MCF 10A (cell line): ENCODE measurements around a stretch of chr9.

GRCh38 chr9:111662900-111663753 lies 1.7 kb downstream of the GNG10 start:
- PRO-cap, result no peak
- RRBS, result no CpG with 5 or more reads among the region's 7 CpGs

DNA sequence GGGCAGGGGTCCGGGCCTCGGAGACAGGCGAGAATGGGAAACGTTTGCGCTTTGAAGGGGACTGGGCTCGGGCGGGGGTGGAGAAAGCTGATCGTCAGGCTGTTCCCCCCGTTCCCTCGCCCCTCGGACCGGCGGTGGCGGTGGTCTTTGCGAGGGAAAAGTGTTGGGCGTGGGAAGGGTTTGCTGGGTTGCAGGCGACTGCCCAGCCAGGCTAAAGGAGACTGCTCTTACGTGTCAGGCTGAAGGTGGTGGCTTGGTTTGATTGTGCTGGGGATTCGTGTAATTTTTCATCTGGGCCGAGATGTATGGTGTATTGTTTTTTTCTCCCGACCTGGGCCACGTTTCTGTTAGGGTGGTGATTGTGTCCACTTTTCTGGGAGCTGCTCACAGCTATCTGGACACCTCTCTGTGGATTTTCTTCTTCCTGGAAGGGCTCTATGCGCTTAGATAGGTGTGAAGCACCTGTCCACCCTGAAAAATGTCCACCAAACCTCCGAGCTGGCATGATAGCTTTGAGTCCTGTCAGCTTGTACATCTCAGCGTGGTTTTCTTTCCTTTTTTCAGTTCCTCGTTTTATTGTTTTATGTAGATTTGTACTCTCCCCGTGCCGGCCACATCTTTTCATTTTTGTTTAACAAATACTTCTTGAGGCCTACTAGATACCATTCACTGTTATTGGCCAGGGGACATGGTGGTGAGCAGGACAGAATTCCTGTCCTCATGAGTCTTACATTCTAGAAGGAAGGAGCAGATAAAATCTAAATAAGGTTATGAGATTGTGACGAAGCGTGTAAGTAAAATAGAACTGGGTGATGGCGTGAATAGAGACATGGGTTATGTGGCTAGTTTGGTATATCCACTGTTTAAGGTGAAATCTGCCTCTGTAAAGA lies 973 bp downstream of the UGCG start:
- PRO-cap, result bidirectional peak, plus-strand start at position 358 of the sequence, minus-strand start at position 200 of the sequence
- RRBS, result no CpG with 5 or more reads among the region's 31 CpGs

DNA sequence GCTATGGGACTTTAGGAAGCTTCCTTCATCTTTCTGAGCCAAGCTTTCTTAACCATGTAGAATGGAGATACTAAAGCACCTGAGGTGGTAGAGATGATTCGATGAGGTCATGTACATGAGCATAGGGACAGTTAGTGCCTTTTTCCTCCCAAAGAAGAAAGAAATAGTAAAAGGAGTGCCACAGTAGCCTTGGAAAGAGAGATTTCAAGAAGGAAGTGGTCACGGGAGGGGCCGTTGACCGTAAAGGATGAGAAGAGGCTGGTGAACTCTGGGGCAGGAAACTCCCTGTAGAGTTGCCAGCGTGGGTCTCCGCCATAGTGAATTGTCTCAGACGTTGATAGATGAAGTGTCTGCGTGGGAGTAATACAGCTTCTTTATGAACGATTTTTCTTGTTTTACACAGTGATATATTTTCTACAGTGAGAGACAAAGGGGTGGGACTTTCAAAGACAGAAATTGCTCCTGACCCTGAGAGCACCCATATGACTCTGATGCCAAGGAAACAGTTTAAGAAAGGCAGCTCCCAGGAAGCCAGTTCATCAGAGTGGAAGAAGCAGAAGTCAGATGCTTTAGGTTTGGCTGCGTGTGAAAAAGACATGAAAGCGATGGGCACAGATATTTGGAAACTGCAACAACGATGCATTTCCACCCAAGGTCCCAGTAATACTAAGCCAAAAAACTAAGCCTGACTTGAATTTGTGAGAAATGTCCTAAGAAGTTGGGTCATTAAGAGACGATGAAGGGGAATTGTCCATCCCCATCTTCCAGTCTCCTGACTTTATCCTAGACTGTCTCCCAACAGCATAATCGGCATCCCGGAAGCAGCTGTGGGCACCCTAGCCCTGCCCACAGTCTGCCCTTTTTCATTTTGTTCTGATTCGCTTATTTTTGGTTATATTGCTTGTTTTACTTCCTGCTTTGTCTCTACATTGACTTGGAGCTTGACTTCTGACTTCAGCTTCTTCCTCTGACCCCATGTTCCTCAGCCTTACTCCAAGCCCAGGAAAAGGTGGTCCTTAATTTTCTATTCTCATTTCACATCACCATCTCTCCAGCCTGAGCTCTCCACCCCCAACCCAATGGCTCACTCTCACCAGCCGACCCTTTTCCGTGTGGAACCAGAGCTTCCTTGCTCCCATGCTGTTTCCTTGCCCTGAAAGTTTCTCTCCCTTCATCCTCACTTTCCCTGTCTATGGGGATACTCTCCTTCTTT lies 41.5 kb downstream of the UGCG start:
- PRO-cap, result unidirectional peak, plus-strand start at position 1,104 of the sequence
- RRBS, result no CpG with 5 or more reads among the region's 18 CpGs

DNA sequence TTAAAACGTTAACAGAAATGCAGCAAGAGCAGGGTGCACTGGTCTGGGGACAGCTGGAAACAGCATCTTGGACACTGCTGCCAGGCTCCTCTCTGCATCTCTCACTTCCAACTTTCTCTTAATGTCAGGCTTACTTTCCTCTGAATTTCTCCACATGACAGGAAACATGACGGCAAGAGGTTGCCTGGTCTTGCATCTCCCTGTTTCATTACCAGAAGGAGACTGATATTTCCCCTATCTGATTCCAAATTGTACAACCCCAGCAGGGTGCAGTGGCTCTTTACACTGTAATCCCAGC lies 101.5 kb downstream of the UGCG start:
- PRO-cap, result no peak
- RRBS, result no CpG with 5 or more reads among the region's 2 CpGs

DNA sequence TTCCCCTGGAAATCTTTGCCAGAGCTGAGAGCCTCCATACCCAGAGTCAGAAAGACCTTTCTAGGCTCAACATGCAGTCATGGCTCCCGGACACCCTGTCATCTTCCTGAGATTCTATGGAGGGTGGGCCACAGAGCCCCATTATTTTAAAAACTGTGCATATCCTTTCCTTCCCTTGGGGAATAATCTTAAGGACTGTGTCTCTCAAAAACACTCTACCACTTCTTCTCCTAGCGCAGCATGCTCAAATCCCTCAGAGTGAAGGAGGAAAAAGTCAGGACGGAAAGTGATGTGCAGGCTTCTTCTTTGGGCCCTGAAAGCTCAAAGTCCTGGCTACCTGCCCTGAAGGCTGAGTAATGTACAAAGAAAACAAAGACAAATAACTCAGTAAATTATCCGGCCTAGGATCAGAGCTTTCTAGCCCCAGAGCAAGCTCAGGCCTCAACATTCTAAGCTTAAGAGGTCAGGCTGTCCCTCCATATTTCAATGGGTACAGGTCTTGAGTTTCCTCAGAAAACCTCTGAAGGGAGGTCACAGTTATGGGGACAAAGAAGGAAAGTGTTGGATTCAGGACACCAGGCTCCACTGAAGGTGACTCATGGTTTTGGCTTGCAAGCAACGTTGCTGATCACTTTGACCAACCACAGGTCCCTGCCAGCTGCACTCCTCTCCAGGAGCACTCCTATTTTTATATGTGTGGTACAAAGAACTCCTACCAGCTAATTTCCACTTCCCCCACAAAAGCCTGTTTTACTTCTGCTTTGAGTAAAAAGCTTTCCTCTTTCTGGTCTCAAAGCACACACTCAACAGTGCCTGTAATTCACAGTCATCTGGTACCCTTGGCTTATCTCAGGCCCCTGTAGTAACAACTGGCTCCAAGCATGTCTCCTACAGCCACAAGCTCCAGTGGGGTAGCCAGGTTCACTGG lies 115.5 kb downstream of the UGCG start:
- PRO-cap, result no peak
- RRBS, result no CpG with 5 or more reads among the region's 5 CpGs

- PRO-cap, result no peak
- RRBS, result no CpG with 5 or more reads among the region's 7 CpGs
Measured at GRCh38 chr9:112014888-112015717, 118.5 kb downstream of the UGCG start.

DNA sequence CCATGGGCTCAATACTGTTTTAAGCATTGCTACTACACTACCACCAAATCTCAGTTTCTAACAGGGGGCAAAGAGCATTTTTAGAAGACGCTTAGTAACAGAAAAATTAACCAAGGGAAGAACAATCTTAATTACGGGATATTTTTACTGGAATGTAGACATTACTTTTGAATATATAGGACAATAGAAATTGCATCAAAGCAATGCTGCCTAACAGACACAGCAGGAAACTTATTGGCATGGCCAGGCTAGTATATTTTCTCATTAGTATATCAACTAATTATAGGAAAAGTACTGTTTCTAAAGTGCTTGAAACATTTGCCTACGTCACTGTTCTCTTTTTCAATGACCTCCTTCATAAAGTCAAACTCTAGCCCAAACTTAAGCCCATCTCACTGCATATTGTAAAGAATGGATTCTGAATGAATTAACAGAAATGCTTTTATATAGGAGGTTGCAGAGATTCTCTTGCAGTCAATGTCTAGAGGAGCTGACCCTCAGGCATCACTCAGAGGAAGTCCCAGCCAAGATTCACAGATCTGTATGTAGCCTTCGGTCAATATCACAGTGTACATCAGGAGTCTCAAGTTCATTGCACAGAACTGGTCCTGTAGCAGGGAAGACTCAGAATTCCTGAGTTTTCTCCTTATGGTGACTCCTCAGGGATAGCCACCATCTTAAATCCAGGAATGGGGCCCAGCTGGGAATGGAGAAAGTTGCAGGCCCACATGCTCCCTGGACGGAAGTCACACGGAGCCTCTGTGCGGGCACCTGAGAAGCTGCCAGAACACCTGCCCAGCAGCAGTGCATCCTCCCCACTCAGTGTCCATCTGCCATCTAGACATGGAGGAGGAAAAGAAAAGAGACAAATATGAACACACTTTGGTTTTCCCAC lies 134.2 kb downstream of the SUSD1 start:
- PRO-cap, result no peak
- RRBS, result no CpG with 5 or more reads among the region's 7 CpGs

GRCh38 chr9:112093148-112093540 lies 82.0 kb downstream of the SUSD1 start:
- PRO-cap, result no peak
- RRBS, result no CpG with 5 or more reads among the region's 4 CpGs

DNA sequence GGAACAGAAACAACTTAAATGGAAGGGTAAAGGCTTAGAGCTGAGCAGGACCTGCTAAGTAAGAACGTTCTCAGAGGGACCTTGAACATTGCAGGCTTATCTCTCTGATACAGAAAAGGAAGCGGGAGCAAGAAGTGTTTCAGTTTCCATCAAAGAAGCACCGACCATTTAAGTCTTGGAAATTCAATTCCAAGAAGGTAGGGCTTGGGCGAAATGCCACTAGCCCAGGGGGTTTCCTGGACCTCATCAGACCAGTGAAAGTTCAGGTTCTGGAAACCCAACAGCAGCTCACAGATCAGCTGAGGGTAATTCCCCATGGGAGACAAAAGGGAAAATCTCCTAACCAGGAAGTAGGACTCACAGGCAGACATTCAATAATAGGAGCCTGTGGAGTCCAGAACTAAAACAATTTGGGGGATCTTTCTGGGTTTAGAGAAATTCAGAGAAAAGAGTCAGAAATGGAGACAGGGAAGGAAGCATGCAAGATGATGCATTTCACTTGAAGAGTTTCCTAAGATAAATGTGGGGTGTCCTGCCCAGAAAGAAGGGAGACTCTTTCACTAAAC lies 79.7 kb downstream of the SUSD1 start:
- PRO-cap, result no peak
- RRBS, result no CpG with 5 or more reads among the region's 4 CpGs

DNA sequence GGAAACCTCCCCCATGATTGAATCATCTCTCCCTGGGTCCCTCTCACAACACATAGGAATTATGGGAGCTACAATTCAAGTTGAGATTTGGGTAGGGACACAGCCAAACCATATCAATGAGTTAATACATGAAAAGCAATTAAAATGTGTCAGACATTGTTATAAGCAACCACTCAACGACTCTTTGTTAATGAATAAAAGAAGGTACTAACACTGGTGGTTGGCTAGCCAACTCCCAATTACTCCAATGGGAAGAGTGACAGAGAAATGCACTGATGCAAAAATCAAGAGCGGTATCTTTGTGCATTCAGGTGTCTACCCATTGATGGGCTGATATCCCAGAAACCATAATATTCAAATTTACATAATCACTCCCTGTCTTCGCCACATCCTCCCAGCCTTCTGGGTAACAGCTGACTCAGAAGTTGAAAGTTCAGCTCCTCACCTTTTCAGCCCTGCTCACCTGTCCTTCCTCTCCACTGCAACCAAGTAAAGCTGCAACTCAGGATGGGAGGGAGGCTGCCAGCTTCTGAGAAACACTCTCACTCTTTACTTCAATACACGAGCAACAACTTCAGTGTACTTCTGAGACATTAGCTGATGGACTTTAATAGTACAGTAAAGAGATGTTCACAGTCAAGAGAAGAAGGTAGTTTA lies 7.0 kb downstream of the SUSD1 start:
- PRO-cap, result no peak
- RRBS, result no CpG with 5 or more reads among the region's 4 CpGs

GRCh38 chr9:112281156-112281665 lies 52.2 kb downstream of the PTBP3 start:
- PRO-cap, result no peak
- RRBS, result no CpG with 5 or more reads among the region's 2 CpGs

GRCh38 chr9:112286207-112286922 lies 47.1 kb downstream of the PTBP3 start:
- PRO-cap, result no peak
- RRBS, result no CpG with 5 or more reads among the region's 4 CpGs

- PRO-cap, result bidirectional peak, plus-strand start at chr9:112380884, minus-strand start at chr9:112380859
- RRBS, result no CpG with 5 or more reads among the region's 8 CpGs
Measured at GRCh38 chr9:112380711-112381126, 811 bp downstream of the HSDL2 start.

DNA sequence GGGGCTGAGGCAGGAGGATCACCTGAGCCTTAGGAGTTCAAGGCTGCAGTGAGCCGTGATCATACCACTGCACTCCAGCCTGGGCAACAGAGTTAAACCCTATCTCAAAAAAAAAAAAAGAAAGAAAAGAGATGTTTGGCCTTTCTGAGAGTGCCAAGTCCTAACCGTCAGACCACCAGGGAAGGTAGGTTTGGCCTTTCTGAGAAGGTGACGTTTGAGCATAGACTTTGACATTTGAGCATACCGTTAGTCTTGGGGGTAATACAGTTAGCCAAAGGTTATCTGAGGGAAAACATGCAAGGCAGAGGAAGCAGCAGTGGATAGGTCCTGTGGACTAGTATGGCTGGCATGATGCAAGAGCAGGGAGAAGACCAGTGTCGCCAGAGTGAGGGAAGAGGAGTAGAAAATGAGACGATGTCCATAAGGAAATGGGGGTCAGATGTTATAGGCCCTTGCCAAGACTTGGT lies 50.1 kb downstream of the HSDL2 start:
- PRO-cap, result no peak
- RRBS, result no CpG with 5 or more reads among the region's 6 CpGs

DNA sequence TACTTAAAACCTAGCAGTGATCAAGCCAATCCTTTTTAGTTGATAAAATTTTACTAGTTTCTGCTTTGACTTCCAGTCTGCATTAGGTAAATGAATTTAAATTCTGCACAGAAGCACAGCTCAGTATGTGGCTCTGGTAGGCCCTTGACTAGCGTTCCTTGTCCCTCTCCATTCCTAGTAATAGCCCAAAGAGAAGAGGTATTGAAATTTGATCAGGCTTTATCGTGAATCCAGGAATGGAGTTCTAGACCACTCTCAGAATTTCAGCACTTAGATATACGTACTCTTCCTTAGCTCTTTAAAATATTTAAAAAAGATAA lies 2.3 kb downstream of the KIAA1958 start:
- PRO-cap, result no peak
- RRBS, result no CpG with 5 or more reads among the region's 3 CpGs

GRCh38 chr9:112753655-112754170 lies 3.2 kb downstream of the SNX30 start:
- PRO-cap, result no peak
- RRBS, result no CpG with 5 or more reads among the region's 2 CpGs

DNA sequence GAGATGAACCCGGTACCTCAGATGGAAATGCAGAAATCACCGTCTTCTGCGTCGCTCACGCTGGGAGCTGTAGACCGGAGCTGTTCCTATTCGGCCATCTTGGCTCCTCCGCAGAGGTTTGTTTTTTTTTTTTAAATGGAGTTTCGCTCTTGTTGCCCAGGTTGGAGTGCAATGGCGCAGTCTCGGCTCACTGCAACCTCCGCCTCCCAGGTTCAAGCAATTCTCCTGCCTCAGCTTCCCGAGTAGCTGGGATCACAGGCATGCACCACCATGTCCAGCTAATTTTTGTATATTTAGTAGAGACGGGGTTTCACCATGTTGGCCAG lies 53.5 kb downstream of the SNX30 start:
- PRO-cap, result no peak
- RRBS, result no CpG with 5 or more reads among the region's 14 CpGs

GRCh38 chr9:112809218-112810003 lies 58.9 kb downstream of the SNX30 start:
- PRO-cap, result no peak
- RRBS, result no CpG with 5 or more reads among the region's 10 CpGs

GRCh38 chr9:112836270-112836785 lies 54.3 kb downstream of the SLC46A2 start:
- PRO-cap, result no peak
- RRBS, result no CpG with 5 or more reads among the region's 9 CpGs

- PRO-cap, result no peak
- RRBS, result no CpG with 5 or more reads among the region's 2 CpGs
Measured at GRCh38 chr9:113131777-113132095, 19.1 kb upstream of the SLC31A2 start.